Progenitor cell of endocrine pancreas (in vitro differentiated cells): Measurements from ENCODE around the genes ZFAND3, GLO1 and KCNK16.

GRCh38 chr6:37368836-37369405 lies 15.1 kb downstream of the RNF8 start:
- PRO-cap: no peak

- PRO-cap: no peak
These were observed 36.2 kb upstream of the CCDC167 start for GRCh38 chr6:37535524-37536724.

- PRO-cap: bidirectional peak, plus-strand start at chr6:37705928, minus-strand start at chr6:37705863
These were observed 7.7 kb upstream of the MDGA1 start for GRCh38 chr6:37704962-37706200.

- PRO-cap: no peak
These were observed 34.9 kb upstream of the ZFAND3 start for GRCh38 chr6:37784435-37785164.

- PRO-cap: bidirectional peak, plus-strand start at chr6:37819528, minus-strand start at chr6:37819364; bidirectional peak, plus-strand start at chr6:37819880, minus-strand start at chr6:37819602; bidirectional peak, plus-strand start at chr6:37820055, minus-strand start at chr6:37820012
These were observed at the start of gene ZFAND3 for GRCh38 chr6:37819277-37820148. ZFAND3 (plus strand) TSS chr6:37819727.

GRCh38 chr6:37820149-37820664 lies 680 bp downstream of the ZFAND3 start:
- PRO-cap: bidirectional peak, plus-strand start at chr6:37820499, minus-strand start at chr6:37820443

DNA sequence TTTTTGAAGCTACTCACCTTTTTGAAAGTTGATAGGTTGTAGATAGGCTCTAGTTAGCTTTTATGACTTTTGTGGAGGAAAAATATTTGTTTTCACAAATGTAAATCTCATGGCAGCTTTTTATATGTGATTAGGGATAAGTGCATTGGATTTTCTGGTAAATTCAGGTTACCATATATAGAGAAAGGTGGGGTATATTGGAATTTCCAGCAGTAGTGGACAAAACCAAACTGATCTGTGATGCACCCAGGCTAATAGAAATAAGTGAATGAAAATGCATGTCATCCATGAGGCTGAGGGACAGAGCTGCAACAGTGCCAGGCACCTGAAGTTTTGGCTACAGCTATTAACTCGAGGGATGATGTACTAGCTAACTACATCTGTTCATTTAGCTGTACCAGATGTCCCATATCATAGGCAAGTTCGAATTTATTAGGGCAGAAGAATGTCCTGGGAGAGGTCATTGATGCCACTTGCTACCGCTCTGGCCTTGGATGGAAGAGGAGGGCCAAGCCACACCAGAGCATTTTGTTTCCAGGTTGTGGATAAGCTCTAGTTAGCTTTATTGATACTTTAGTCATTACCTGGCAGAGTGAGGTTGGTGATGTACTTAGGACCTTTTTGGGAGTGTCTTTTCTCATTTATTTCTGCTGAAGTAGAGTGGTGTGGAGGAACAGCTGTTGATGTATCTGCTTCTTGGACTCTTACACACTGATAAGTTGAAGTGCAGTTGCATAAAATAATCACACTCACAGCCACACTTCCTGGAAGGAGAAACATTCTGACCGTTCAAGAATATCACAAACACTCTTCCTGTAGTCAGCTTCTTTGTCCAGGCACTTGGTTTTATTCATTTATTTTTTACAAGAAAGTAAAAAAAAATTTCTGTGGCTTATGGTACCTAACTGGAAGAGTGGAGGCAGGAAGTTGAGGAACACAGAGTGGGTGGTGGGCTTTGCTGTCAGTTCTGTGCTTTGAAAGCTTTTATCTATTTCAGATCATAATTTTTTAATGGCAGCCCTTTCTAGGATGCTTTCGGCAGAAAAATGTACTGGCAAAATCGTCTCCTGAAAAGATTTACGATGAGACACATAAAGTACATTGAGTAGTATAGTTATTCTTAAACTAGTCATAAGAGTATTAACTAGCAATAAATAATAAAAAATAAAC lies 8.2 kb downstream of the ZFAND3 start:
- PRO-cap: no peak

DNA sequence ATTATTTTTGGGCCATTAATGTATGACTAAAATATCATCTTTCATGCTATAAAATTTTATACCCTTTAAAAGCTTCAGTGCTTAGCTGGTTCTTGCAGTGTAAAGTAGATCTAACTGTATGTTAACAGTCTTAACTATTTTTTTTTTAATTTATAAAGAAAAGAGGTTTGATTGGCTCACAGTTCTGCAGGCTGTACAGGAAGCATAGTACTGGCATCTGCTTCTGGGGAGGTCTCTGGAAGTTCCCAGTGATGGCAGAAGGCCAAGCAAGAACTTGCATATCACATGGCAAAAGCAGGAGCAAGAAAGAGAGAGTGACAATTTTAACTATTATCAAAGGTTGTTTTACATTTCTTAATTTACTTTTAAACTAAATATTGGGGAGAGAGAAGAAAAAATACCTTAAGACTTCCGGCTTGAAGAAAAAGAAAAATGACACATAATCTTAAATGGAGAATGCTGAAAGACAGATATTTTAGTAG lies 120.9 kb downstream of the ZFAND3 start:
- PRO-cap: no peak

DNA sequence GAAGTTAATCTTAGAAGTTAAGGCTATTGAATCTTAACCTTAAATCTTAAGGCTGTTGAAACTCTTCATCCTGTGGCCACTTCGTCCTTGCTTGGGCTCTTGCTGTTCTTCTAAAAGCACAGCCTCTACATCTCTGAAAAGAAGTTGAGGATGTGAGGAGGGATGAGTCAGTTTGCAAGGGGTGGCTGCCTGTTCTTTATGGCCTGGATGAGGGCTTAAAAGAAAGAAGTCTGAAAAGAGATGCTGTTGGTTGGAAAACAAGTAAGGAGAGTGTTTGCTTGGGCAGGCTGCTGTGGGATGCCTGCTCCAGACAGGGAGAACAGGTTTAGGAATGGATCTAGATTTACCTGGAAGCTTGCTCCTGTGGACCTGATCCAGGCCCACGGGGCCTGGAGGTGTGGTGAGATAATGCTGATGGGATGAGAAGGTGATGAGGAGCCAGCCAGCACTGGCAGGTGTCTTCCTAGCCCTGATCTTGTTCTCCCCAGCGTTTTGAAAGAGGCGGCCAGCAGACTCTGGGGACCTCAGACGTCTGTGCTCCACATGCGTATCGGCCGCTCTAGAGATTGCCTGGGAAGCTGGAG lies 331.1 kb downstream of the ZFAND3 start:
- PRO-cap: no peak

- PRO-cap: no peak
These were observed 335.6 kb downstream of the ZFAND3 start for GRCh38 chr6:38154998-38155661.

GRCh38 chr6:38400235-38400911 lies 239.4 kb downstream of the BTBD9 start:
- PRO-cap: no peak

- PRO-cap: no peak
These were observed 211.9 kb downstream of the BTBD9 start for GRCh38 chr6:38427809-38428327.

DNA sequence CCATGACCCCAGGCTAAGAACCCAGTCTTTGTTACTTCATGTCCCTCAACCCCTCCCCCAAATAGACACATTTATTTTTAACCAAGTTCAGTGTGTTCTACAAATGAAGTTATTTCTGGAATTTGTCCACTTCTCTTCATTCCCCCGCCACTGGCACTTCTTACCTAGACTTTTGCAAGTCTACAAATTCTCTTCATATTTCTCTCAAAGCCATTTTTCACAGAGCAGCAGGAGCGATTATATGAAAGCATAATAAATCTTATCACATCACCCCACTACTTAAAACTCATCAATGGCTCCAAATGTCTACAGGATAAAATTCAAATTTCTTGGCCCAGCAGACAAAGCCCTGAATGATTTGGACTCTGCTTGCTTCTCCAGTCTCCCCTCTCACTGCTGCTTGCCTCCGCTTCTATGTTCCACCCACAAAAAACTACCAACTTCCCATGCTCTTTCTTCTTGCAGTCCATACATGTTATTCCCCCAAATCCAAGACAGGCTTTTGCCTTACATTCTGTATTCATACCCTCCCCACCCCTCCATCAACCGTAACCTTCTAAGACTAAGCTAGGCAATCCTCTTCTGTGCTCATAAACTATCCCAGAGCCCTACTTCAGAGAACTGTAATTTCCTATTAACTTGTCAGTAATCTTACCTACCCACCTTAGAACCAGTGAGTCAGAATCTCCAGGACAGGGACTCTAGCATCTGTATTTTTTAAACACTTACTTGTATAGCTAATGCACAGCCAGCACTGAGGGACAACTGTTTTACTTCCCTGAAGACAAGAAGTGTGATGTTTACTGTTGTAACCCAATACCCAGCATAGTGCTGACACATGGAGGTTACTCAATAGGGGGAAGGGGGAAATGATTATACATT lies 131.2 kb downstream of the BTBD9 start:
- PRO-cap: no peak

DNA sequence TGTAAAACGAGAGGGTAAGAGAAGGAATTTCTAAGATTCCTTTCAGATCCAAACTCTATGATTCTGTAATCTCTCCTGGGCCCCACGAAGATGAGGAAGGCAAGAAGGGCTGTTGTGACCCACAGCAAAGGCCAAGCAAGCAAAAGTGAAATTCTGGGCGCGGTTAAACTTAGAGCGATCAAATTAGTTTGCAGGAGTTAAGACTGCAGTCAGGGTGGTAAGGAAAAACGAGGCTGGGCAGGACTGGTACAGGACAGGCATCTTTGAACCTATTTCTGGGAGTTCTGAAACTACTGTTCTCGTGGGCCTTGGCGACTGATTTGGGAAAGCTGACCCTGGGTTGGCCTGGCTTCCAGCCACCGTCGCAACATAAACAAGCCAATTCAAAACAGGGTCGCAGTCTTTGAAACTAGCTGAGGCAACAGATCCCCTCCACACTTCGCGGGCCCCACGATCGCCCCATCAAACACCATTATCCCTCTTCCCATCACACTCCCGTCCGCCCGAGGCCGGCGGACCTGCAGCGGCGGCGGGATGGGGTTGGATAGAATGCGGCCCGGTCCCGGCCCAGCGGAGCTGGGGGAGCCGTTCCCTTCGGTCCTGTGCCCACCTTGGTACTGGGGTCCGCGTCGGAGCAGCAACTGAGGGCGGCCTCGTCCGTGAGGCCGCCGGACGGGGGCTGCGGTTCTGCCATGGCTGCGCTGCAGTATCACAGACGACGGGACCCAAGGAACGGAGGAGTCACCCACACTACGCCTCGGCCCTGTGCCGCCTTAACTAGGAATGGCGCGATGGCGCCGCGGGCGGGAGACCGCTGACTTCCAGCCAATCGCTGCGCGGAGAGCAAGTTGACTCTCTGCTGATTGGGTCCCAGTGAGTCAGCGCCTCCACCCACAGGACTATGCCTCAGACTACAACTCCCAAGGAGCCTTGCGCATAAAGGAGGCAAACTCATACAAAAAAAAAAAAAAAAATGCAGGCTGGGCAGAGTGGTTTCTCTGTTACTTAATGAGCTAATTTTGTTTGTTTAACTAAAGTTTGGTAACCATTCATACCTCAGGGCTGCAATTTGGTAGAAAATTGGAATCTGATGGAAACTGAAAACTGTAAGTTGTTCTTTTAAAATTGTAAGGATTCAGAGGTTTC lies at the start of gene GLO1:
GLO1 (minus strand) TSS at position 785 of the 1,146 bp plus-strand sequence.
- PRO-cap: bidirectional peak, plus-strand start at position 186 of the sequence, minus-strand start outside the sequence; bidirectional peak, plus-strand start at position 370 of the sequence, minus-strand start at position 322 of the sequence; unidirectional peak, minus-strand start at position 700 of the sequence; unidirectional peak, minus-strand start at position 785 of the sequence; unidirectional peak, minus-strand start at position 816 of the sequence

DNA sequence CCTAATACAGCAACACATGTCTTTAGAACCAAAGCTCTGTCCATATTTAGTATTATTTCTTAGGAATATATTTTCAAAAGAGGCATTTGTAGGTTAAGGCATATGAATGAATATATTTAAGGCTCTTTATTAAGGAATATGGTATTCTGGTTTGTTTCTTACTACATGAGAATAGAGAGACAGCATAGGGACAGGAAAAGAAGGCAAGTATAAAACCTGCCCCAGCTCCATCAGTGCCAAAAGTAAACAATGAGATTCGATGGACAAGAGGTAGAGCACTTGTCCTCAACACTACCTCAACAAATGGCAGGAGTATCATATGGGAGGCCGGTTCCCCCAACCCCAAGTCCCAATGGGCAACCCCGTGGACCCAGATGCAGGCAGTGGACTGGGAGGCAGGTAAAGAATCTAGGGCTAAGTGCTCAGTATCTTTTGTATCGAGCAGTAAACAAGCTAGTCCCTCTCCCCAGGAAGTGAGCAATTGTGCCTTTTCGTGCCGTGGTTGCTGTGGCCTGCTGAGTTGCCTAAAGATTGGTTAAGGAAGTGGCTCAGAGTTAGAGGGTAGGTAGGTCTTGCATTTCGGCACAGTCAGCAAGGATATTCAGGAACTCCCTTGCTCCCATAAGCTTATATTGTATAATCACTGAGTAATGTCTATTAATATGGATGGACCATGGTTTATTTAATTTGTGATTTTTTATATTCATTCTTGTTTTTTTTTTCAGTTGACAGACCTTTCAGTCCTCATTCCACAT lies 1.4 kb upstream of the DNAH8 start:
- PRO-cap: no peak

GRCh38 chr6:38974962-38975281 lies 73.7 kb upstream of the GLP1R start:
- PRO-cap: no peak

DNA sequence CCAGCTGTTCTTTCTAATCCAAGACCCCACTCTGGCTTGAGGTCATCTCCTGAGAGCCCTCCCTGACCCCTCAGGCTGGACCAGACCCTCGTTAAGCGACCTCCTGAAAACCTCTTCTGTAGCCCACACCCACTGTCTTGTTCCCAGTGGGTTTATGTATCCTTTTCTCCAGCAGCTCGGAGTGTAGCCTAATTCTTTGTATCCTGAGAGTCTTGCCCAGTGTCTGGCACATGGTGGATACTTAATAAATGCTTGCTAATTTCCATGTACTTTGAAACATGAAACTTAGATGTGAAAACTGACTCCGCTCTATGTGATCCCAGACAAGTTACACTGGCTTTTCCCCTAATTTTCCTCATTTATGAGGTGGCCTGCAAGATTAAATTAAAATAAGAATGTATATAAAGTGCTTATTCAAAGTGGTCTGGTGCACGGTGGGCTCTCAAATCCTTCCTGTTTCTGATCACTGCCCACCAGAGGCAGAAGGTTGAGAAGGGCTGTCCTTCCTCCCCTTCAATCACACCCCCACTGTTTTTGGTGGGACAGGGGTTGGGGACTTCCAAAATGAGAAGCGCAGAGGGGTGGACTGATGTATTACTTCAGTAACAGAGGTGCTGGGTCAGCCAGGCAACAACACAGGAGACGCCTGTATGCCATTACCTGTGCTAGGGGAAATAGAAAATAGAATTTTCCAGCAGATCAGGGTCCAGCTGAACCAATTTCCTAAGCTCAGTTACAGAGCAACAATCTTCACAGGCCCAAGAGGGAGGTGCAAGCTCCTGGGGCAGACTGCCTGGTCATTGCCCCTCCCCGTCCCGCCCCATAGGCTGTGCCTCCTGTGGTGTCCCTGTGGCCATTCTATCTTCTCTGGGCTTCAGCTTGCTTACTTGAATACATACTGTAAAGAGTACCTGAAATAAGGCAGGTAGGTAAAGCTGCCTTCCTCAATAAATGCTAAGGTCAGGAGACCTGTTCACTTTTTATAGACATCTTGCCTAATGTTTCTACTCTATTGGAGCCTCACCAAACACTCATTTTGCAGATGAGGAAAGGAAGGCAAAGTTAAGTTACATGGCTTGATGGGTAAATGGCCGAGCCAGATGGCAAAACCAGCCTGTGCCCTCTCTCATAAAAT lies 3.9 kb downstream of the KCNK5 start:
- PRO-cap: no peak

GRCh38 chr6:39296603-39297409 lies 17.4 kb downstream of the KCNK17 start:
- PRO-cap: no peak

DNA sequence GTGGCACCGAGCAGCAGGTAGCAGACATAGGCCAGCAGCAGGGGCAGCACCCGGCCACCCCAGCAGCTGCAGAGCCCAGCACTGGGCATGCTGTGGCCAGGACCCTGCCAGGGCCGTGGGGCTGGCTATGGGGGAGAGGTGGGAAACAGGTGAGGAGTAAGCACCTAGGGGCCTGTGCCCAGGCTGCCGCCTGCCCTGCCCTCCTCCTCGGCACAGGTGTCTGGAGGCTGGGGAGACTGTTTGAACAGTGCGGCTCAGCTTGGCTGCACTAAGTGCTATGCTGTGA lies at the start of gene KCNK16:
KCNK16 (minus strand) TSS at position 251 of the 286 bp plus-strand sequence.
- PRO-cap: no peak

DNA sequence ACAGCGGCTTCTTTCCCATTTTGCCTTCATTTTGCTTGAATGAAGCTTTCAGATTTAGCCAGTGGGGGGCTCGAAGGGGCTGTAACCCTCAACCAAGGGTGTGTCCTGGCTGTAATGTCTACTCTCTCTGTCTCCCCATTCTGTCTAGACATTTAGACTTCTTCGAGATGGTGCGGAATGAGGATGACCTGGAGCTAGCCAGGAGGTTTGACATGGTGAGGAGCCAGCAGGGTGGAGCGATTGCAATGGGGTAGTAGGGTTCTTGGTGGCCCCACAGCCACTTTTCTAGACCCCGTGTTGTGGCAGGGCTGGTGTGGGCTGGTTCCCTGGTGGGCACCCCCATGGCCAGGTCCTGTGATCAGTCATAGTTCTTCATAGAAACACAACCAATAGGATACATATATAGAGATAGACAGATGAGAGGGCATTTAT lies 62.9 kb downstream of the MOCS1 start:
- PRO-cap: no peak